ENCODE measurements around a stretch of chr2.

DNA sequence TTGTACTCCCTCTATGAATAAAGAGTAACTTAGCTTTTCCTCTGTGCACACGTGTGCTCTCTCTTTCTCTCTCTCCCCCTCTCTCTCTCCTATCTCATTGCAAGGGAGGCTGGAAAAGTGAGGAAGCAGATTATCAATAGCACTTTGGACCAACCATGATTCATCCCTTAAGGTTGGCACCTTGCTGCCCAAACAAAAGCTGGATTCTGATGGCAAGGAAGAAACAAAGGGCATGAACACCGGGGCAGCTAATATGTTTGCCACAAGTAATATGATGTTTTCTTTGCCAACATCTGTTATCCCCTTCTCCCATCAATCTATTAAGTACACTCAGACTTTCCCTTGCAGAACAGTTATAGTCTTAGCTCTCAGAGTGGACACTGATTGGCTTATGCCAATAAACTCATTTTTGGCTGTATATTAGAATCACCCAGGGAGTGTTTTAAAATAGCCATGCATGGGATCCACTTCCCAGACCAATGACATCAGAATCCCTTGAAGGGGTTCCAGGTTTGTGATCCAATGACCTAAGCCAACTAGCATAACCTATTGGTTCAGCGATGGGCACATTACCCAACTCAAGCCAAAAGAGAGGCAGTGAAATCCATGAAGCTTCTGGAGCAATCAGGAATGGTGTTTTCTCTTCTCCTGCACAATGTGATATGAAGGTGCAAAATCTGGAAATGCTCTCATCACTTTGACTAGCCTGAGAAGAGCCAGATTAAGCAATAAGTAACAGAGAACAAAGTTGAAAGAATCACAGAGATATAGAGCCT lies 60.3 kb downstream of the MREG start:
- RRBS, result no CpG with 5 or more reads among the region's 3 CpGs

- RRBS, result no CpG with 5 or more reads among the region's 11 CpGs
Measured at GRCh38 chr2:216083506-216084402, 2.0 kb downstream of the TMEM169 start.

GRCh38 chr2:216372709-216373362 lies 553 bp upstream of the MARCHF4 start:
- RRBS, result no CpG with 5 or more reads among the region's 6 CpGs

DNA sequence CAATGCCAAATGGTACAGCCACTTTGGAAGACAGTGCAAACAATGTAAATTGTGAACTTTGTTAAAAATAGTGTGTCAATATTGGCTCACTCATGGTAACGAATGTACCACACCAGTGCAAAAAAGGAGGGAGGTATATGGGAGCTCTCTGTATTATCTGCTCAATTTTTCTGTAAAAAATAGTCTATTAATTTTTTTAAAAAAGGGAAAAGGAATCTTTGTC lies 61.6 kb upstream of the IGFBP2 start:
- RRBS, result no CpG with 5 or more reads among the region's 1 CpG

DNA sequence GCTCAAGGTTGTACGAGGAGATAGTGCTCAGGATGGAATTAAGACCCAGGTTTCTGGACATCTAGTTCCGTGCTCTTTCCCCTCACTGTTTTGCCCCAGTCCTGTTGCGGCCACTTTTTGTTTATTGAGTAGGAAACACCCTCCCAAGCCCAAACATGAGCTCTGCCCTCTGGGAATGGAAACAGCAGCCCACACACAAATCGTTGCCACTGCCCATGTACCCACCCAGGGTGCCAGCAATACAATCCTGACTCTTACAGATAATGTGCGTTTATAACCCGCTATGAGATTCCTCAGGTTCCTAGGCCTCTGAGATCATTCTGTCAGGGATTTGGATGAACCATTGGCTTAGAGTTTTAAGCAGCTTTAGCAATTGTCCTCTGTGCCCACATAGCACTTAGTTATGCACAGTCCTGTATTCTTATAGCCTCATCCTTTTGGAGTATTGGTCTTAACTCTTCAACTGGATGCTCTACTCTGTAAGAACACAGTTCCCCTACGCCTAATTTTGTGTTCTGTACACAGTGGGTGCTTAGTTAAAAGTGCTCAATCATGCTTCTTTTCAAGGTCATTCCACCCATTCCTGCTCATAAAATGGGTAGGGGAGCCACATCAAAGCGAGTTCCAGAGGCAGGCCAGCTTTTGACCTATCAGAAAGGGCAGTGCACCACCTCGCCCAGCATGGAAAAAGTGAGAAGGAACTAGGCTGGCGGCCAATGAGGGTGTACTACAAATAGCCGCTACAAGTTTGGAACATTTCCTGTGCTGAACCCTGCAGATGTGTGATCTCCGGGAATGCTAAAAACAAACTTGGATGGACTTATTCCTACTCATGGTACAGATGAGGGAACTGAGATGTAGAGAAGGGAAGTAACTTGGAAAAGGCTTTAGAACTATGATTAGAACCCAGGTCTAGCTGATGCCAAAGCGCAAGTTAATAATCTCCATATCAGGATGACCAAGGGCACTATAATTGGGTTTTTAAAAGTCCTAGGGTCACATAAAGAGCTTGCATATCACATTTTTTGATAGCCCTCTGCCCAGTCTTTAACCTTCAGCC lies 60.2 kb upstream of the IGFBP2 start:
- RRBS, result no CpG with 5 or more reads among the region's 13 CpGs

- RRBS, result no CpG with 5 or more reads among the region's 8 CpGs
Measured at GRCh38 chr2:216596237-216596754, 36.9 kb upstream of the IGFBP2 start.

DNA sequence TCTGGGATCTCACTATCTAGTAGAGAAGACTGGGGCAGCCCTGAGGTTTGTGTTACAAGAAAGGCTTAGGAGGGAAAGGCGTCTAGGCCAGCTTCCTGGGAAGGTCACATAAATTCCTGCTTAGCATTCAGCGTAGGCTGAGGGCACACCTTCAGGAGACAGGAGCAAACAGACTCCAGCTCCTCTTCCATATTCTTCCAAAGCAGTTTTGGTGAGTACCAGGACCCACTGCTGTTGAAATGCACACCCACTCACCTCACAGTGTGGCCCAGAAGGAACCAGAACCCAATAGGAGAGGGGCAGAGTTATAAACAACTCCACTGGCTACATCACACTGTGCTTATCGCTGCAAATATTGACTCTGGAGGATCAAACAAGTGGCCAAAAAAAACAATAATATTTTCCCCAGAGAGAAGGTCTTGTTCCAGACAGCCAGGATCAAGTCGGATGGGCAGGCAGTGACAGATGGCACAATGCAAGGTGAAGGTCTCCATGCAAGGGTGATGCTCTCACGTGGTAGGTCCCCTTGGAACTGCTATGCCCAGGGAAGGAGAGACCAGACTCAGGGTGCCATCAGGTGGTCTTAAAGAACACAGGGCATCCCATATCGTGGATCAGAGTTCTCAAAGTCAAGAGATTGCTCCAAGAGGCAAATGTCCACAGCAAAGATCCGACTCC lies 17.7 kb upstream of the IGFBP2 start:
- RRBS, result no CpG with 5 or more reads among the region's 7 CpGs

DNA sequence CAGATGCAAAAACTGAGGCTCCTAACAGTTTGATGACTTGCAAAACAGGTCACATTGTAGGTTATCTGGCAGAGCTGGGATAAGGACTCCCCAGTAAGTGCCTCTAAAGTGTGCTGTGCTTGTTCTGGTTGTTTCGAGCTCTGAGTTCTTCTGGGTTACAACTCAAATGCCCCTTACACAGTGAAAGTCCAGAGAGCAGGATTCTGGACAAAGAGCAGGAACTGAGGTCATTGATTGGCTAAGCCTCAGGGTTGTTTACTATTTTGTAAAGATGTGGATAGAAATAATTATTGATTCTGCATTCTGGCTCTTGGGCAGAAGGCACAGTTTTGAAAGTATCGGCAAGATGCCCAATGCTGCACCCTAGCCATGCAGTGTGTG lies 17.0 kb upstream of the IGFBP2 start:
- RRBS, result no CpG with 5 or more reads among the region's 2 CpGs

- RRBS, result no CpG with 5 or more reads among the region's 13 CpGs
Measured at GRCh38 chr2:216619138-216620167, 13.8 kb upstream of the IGFBP2 start.

GRCh38 chr2:216633532-216634273 lies 483 bp downstream of the IGFBP2 start:
- RRBS, result 3% methylated on average over 15 of the region's 80 CpGs

GRCh38 chr2:216660515-216660808 lies 27.2 kb downstream of the IGFBP2 start:
- RRBS, result no CpG with 5 or more reads among the region's 9 CpGs

DNA sequence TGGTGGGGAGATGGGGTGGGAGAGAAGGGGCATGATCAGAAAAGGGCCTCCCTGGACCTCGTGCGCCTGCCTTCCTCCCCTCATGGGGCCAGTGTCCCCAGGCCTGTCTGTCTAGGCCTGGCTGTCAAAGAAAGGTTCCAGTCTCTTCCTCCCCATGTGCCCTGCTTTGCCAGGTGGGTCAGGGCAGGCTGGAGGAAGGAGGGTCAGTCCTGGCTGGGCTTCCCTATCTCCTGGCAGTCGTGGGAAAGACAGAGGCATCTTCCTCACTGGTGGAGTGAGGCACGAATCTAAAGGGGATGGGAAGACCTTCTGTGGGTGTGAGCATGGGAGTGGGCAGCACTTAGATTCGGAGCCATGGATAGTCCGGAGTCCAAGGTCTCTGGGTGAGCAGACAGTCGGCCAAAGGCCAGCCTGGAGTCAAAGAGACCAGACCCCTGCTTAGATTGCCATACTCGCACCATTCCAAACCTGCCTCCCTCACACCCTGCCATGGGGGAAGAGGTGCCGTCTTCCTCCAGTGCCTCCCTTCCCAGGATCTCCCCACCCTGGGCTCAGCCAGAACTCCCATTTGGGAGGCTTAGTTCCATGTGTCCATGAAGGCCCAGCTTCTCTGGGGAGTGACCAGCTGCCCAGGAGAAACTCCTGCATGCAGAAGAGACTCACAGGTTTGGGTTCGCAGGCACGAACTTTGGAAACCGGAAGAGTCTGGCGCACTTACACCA lies 21.9 kb downstream of the IGFBP5 start:
- RRBS, result no CpG with 5 or more reads among the region's 13 CpGs

DNA sequence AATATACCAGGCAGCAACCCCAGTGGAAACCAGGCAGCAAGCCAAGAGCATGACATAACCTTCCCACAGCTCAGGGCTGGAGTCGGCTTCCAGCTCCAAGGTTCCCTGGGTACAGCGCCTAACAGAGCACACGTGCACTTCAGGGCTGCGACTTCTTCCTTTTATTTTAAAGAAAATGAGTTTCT lies 30.3 kb downstream of the TNP1 start:
- RRBS, result no CpG with 5 or more reads among the region's 4 CpGs

GRCh38 chr2:216971678-216972048 lies 111.8 kb upstream of the TNP1 start:
- RRBS, result no CpG with 5 or more reads among the region's 3 CpGs

GRCh38 chr2:217089839-217090549 lies 230.1 kb upstream of the TNP1 start:
- RRBS, result no CpG with 5 or more reads among the region's 6 CpGs

DNA sequence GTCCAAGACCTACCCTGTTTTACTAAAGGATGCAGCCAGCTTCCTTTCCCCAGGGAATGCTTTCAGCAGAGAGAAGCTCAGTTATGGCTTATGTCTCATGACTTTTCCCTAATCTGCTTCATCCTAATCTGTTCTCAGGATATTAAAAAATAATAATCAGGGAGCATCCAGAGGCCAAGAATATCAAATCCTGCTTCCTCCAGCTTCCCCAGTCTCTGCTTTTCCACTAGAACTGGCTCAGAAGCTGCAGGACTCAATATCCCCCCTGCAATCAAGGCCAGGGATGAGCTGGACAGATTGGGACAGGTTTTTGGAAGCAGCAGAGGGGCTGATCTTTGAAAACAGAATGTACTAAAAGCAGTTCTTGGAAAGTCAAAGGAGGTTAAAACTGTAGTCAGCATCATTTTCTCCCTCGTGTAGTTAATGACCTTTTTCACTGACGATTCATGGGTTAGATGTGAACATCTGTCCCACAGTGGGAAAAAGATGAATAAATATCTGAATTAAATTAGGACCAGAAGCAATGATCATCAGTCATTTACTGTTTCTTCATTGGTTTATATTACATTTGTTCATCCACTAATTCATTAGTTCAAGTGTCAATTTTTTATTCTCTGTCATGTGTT lies 327.0 kb upstream of the TNP1 start:
- RRBS, result no CpG with 5 or more reads among the region's 2 CpGs

DNA sequence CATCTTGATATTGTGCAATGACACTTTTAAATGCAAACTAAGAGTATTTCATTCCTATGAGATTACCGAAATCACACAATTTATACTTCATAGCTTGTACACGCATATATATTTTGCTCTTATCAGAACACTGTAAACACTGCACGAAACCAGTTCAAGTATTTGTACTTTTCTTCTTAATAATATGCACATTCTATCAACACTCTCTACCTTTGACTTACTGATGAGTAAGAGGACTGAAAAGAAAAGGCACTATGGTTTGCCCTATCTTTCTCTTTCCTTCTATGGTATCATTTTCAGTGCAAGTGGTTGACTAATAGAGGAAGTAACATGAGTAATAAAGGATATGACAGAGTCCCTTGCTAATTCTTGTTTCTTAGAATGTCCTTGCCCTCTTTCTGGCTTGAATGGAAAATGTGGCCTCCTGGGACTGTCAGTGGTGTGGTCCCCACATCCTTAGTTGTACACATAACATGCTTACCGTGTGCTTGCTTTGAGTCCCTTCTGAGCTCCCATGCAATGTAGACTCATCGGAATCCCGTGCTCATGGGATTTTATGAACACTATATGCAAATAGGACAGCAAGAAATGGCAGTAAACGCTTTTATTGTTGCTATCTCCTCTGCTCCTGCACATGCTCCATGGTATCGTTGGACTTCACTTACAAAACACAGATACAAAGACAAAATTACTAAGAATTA lies 363.5 kb upstream of the TNP1 start:
- RRBS, result no CpG with 5 or more reads among the region's 8 CpGs

Measured in amniotic epithelial cell (primary cell).